GM19240 (cell line): ENCODE measurements around the genes DCUN1D5, PDGFD and CARD16.

DNA sequence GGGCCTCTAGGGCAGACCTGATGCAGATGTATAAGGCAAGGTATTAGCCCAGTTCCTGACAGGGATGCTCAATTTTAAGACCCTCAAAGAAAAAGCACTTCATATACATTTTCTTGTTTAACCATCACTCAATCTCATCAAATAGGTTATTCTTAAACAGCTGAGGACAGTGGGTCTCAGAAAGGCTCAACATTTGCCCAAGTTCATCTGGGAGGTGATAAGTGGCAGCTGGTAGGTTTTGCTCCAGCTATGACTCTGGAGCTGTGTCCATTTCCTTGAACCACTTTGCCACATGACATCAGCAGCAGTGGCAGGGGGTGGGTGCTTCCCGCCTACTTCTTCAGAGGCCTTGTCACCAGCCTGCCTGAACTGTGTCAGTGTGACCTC lies 142.3 kb downstream of the TRPC6 start:
- RRBS = no CpG with 5 or more reads among the region's 1 CpG

GRCh38 chr11:101909548-101910125 lies 5.2 kb upstream of the CEP126 start:
- RRBS = no CpG with 5 or more reads among the region's 1 CpG

GRCh38 chr11:102138900-102139570 lies 28.8 kb downstream of the YAP1 start:
- RRBS = no CpG with 5 or more reads among the region's 5 CpGs

- RRBS = no CpG with 5 or more reads among the region's 4 CpGs
Measured at GRCh38 chr11:102166438-102167152, 56.3 kb downstream of the YAP1 start.

DNA sequence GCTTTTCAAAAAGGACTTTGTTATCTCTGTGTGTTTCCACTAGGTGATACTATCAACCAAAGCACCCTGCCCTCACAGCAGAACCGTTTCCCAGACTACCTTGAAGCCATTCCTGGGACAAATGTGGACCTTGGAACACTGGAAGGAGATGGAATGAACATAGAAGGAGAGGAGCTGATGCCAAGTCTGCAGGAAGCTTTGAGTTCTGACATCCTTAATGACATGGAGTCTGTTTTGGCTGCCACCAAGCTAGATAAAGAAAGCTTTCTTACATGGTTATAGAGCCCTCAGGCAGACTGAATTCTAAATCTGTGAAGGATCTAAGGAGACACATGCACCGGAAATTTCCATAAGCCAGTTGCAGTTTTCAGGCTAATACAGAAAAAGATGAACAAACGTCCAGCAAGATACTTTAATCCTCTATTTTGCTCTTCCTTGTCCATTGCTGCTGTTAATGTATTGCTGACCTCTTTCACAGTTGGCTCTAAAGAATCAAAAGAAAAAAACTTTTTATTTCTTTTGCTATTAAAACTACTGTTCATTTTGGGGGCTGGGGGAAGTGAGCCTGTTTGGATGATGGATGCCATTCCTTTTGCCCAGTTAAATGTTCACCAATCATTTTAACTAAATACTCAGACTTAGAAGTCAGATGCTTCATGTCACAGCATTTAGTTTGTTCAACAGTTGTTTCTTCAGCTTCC lies 87.5 kb upstream of the BIRC3 start:
- RRBS = no CpG with 5 or more reads among the region's 3 CpGs

DNA sequence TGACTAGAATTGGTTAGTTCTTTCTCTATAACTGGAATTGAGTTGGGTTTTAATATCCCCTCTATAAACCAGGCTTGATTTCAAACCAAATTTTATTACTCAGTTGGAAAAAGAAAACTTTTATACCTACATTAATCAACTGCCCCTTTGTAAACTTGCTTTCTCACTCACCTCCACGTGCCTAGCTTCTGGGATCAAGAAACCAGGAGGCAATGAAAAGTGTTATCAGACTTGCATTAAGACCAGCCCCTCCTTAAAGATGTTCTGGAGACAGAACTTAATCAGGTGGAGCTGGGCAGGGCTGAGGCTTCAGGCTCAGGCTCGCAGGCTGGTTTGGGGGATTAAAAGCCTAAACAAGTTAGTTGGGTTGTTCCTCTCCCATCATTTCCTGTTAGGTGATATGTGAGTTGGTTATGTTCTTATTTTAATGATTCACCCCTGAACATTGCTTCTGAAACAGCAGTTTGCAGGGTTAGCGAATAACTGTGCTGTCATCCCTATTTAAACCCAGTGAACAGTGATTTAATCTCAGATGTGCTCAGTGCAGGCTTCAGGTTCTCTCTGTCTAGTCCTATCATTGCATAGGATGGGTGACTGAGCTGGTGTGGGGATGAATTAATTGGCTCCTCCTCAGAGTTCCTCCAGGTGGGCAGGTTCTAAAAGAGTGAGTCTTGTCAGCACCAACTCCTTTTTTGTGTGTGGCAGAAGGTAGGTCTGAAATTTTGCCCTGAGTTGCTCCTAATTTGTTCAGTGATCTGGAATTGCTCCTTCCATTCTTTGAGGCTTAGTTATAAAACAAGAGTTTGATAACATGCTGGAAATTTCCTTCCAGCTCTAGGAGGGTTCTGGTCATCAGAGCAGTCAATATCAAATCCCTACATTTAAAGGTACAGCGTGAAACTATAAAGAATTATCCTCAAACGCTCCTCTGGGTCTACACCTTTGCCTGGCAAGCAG lies 47.3 kb upstream of the BIRC3 start:
- RRBS = no CpG with 5 or more reads among the region's 5 CpGs

DNA sequence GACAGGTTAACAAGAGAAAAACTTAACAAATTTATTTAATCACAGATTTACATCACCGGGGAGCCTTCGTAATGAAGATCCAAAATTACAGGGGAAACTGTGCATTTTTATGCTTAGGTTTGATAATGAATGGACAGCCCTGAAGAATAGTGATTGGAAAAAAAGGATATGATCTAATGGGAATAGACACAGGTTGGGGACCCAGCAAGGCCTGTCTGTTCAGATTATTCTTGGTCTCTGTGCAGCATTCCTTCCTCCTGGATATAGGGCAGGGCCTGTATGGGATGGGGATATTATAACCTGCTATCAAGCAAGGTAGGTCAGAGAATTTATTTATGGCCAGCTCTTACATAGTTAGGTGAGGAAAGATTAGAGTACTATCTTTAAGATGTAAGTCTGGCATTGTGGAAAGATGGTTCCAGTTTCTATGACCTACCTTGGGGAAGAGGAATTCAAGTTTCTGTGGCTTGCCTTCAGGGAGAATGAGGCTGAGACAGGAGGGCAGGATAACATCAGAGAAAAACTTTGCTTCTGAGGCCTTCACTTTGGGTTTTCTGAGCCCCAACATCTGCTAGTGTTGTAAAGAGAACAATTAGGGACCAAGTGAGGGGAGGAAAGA lies 8.5 kb upstream of the BIRC2 start:
- RRBS = no CpG with 5 or more reads among the region's 2 CpGs

- RRBS = no CpG with 5 or more reads among the region's 1 CpG
Measured at GRCh38 chr11:102476757-102477206, 24.2 kb upstream of the TMEM123 start.

DNA sequence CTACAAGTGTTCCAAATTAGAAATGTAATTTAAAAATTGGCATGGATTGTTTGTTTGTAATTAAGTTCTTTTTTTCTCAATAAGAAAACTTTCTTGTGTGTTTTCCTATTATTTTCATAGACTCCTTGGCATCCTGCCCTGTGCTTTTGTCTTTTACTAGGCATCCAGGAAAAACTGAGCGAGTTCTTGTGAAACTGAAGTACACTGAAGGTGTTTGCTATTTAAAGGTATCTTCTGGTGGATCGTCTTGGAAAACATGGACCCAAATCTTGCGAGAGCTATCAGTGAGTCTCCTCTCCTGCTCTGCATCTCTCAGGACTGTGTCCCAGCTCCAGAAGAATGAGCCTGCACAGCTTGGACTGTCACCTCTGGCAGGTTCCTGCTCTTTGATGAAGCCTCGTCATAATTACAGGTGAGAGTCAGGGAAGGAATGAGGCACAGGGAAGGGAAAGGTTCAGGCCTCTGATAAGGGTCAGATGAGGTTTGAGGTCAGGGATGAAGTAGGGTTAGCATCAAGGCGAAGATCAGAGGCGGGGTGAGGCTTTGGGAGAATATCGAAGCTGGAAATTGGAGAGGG lies 18.0 kb downstream of the MMP20 start:
- RRBS = no CpG with 5 or more reads among the region's 7 CpGs

DNA sequence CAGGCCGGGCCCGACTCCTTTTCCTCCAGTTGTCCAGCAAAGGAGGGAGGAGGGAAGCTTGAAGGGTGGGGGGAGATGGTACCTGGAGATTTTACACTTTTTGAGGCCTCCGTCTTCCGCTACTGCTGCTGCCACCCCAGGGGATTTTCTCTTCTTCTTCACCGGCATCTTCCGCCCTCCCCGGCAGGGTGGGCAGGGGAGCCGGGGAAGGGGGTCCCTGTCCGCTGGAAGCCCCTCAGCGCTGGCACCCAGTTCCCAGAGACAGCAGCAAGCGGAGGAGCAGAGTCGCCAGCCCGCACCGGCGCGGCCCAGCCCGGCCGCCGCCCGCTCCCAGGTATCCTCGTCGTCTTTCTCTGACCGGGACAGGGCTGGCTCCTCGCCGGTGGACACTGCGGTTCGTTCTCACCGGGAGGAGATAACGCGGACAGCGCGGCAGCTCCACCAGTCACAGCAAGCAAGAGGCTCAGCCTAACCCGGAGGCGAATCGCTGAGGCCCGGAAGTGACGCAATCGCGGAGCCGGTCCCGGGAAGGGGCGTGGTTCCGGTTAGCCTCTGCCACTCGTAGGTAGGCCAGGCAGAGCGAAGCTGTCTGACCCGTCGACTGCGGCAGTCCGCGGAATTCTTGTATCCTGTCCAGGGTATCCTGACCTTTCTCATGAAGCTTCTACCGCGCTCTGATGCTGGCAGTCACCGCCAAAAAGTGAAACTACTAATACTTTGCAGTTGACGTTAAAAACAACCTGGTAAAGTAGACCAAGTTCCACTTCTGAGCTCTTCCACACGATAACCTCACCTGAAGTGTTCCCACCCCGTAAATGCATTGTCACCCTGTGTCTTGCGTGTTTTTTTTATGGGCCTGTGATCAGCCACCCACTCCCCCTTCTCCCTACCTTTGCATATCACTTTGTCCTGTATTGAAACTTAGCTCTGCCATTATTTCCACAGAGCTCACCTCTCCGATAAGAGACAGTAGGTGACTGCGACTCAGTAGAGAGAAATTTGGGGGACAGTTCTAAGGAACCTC lies at the start of gene DCUN1D5:
TSS of gene DCUN1D5 (minus strand) at position 456 of the 1,024 bp plus-strand sequence.
- RRBS = 3% methylated on average over 12 of the region's 59 CpGs

DNA sequence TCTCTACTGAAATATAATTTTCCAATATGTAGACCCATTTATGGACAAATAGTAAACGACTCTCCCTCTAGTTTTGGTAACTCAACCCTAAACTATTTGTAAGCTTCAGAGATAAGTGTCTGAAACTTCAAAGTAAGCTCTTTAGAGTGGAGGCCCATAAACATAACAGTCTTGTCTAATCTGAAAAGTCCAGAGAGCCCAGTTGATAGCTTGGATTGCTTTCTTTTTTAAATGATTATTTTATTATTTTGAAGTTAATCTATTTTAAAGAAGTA lies 307.7 kb upstream of the DDI1 start:
- RRBS = no CpG with 5 or more reads among the region's 1 CpG

DNA sequence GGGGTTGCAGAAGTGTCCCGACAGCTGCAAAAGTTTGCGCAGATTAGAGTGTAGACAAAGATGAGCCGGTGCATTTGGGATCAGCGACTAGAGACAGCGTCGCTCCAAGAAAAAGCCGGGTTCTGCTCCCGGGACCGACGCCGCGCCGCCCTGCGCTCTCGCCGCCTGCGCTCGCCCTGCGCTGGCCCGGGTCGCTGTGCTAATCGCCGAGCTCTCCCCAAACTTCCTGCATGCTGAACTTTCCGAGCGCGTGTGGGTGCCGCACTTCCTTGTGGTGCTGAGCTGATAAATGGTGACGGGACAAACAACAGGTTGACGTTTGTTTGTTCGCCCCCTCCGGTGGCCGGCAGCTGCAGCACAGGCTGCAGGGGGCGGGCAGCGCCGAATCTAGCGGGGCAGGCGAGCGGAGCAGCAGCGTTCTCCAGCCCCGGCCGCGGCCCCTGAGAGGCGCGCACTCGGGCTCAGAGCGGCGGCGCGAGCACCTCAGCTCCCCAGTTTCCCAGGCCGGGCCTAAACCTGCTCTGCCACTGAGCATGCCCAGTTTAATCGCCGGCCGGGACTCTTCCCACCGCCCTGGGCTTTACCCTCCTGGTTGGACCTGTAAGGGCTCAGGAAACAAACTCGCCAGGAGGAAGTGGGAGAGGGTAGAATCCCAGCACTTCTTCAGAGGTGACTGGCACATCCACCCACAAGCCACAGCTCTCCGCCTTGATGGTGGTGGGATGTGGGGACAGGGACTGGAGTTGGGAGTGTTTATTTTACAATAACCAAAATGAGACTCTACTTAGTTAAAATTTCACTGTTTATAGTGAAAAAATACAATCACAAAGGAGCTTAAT lies at the start of gene PDGFD:
TSS of gene PDGFD (minus strand) at position 294 of the 839 bp plus-strand sequence.
- RRBS = 2% methylated on average over 31 of the region's 56 CpGs

GRCh38 chr11:104705479-104706265 lies 262.7 kb downstream of the CASP4 start:
- RRBS = no CpG with 5 or more reads among the region's 4 CpGs

GRCh38 chr11:105044382-105044935 lies 676 bp downstream of the CARD16 start:
- RRBS = no CpG with 5 or more reads among the region's 6 CpGs

DNA sequence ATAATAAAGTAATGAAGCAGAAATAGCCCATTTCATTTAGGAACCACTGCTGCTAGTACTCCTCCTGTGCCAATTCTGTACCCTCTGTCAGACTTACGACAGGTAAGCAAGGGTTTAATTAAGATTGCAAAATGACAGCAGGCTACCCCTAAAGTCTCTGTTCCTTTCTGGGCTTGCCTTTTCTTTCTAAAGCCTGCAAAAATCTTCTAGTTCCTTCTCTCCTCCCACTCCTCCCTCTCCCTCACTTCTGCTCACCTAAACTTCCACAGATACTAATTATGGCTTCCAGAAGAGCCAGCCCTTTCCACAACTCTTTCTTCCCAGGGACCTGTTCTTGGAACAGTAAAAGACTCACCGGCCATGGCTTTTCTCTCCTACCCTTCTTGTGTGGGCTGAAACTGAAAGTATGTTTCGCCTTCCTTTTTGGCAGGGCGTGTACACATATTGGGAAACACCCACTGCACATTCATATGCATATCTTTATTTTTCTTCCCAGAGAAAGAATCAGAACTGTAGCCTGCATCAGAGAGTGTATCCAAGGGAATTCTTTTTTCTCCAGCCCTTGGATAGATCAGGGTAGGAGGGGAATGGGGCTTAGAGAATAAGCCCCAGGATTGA lies at the start of gene CARD16:
TSS of gene CARD16 (minus strand) at position 400 of the 618 bp plus-strand sequence.
- RRBS = no CpG with 5 or more reads among the region's 4 CpGs

DNA sequence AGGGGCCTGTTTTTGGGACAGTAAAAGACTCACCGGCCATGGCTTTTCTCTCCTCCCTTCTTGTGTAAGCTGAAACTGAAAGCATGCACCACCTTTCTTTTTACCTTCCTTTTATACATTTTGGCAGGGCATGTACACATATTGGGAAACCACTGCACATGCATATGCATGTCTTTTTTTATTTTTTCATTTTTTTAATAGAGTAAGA lies 38.3 kb downstream of the CARD18 start:
- RRBS = no CpG with 5 or more reads among the region's 1 CpG

- RRBS = no CpG with 5 or more reads among the region's 23 CpGs
Measured at GRCh38 chr11:106827780-106828200, 190.5 kb downstream of the GUCY1A2 start.

- RRBS = no CpG with 5 or more reads among the region's 10 CpGs
Measured at GRCh38 chr11:106956896-106957592, 61.2 kb downstream of the GUCY1A2 start.

GRCh38 chr11:107403656-107404357 lies 53.8 kb downstream of the CWF19L2 start:
- RRBS = no CpG with 5 or more reads among the region's 13 CpGs